Right cardiac atrium (tissue), 1 donor: ENCODE measurements around a stretch of chr17.

DNA sequence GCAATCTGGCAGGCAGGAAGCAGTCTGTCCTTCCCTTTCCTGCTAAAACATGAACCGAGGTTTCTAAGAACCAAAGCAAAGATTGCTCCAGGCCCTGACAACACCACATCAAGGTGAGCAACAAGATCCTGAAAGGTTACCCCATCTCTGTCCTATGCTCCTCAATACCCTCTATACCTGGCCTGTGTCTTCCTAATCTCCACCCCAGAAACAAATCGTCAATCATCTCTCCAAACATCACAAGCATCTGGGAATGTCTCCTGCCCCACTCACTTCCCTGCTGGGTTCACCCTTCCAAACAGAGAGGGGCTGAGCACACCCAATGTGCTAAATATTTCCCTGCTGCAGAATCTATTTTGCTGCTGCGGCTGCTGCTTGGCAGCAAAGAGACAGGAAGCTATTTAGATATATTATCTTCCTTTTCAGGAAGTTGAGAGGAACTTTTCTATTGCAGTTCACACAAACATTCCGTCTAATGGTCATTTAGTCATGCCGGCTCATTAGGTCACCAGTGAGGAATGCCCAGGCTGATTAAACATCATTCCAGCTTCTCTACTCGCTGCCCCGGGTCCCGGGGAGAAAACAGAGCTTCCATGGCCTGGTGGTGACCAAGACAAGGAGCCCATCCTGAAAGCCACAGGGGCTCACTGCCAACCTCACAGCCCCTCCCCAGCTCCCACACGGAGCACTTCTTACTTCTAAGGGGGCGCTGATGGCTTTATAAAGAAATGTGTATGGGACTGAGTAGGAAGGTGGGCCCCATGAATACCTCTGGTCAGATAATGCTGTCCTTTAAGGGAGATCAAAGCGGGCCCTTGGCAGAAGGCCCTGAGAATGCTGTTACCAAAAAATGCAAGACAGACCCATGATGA, 218.1 kb downstream of the SOX9 start:
- PRO-cap, result no peak

DNA sequence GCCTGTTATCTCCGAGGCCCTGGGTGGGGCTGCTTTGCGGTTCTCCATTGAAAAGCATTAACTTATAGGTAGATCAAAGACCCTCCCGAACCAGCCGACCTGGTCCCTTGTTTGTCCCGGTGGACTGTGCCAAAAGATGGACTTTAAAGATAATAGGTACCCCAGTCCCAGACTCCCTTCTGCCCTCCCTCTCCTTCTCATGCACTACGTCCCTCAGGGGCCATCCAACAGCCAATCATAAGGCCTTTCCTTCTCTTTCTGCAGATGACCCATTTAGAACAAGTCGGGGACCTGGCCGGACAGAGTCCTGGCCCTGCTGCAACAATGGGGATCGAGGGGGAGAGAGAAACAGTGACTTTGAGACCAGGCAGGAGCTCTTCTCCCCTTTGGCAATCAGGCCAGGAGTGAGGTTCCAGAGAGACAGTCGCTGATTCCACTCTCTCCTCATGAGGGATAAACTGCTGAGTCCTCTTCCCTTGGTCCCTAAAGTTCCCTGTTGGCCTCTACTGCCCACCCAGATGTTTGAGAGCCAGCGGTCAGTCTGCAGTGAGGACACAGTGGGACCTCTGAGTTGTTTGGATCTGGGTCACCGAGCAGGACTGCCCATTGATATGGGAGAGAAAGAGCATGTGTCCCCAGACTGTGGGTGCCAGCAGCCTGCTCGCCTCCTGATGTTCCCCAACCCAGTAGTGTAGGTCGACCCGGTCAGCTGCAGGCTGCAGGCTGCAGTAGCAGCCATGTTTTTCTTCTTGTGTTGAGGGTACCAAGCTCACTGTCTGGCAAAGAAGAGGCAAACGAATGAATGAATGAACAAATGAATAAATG, 292.9 kb downstream of the SOX9 start:
- PRO-cap, result no peak

- PRO-cap, result no peak
Observed at GRCh38 chr17:72446356-72447033, 325.7 kb downstream of the SOX9 start.

- PRO-cap, result no peak
Observed at GRCh38 chr17:72475002-72475566, 354.3 kb downstream of the SOX9 start.

- PRO-cap, result no peak
Observed at GRCh38 chr17:72494371-72495215, 373.8 kb downstream of the SOX9 start.

- PRO-cap, result no peak
Observed at GRCh38 chr17:72549571-72550481, 429.0 kb downstream of the SOX9 start.

GRCh38 chr17:72558015-72558908, 437.4 kb downstream of the SOX9 start:
- PRO-cap, result no peak

DNA sequence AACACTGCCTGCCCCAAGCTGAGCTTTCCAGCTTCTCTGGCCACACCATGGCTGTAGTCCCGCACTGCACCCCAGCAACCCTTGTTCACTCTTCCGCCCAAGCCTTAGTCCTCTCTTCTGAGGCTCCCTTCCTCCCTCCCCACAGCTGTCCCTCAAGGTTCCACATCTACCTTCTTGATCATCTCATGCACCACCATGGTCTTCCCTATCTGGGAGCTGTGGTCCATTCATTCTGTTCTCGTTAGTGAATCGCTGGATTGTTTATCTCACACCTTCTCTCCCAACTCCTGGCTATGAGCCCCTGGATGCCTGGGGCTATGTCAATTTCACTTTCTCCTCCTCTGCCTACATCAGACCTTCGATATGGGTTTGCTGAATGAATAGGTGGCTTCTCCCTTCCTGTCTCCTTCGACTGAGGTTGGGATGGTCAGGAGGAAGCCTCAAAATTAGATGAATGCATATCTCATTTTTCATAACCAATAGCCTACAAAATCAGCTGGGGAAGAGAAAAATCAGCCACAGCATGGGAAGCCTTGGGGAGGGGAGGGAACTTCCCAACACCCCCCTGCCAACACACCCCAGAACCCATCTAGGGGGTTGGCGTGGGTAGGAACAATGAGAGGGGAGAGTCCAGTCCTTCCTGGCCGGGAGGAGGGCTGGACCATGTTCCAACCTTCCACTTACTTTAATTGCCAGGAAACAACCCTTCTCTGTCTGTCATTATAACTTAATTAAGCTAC, 446.6 kb downstream of the SOX9 start:
- PRO-cap, result no peak

DNA sequence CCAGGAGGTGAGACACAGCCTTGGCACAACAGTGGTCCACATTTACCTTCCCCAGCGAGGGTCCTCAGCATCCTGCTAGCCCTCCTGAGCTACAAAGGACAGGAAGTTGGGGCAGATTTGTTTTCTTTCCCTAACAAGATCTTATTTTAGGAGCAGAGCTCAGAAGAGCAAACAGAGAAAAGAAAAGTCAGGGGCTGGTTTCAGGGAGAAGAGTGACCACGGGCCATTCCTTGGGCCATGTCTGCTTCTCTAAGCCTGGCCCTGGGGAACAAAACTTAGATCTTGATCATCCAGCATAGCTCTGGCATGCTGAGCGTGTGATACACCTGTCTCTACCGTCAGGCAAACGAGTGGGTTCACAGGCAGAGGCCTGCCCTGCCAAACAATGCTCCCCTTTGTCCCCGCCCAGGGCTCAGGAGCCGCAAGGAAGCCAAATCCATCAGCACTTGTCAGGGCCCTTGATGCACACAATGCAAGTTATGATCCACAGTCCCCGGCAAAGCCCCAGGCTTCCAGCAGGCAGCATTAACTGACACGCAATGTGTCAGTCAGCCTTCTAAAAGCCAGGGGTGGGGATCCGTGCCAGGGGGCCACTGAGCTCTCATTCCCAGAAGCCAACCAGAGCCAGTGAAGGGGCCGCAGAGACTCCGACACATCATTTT, 461.1 kb downstream of the SLC39A11 start:
- PRO-cap, result no peak

DNA sequence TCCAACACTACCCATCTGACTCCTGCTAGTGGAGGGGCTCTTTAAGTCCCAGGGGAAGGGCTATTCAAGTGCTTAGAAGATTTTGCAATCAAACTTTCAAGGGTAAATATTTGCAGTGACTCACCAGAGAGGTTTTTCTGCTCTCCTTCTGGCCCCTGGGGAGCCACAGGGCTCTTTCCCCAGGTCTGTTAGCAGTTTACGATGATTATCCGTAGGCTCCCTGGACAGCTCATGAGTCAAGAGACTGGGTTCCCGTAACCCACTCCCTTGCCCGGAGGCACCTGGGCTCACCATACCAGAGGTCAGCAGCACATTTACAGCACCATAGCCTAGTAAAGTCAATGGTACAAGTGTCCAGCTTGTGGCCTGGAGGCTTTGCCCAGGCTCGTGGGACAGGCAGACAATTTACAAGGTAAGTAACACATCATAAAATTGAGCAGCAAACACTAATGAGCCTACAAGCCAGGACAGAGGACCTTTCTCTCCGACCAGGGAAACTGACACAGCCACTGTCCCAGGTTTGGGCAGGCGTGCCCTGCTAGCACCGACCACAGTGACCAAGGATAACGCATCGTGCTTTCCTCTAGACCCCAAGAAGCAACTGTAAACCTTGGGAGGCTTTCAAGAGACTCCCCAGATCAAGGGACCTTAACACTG, 408.4 kb downstream of the SLC39A11 start:
- PRO-cap, result no peak

- PRO-cap, result no peak
Observed at GRCh38 chr17:72875762-72876111, 216.8 kb downstream of the SLC39A11 start.

- PRO-cap, result no peak
Observed at GRCh38 chr17:72876667-72877186, 215.8 kb downstream of the SLC39A11 start.

GRCh38 chr17:73165958-73166691, 1.3 kb downstream of the SSTR2 start:
- PRO-cap, result no peak

- PRO-cap, result no peak
Observed at GRCh38 chr17:73191838-73192451, 910 bp upstream of the COG1 start.

- PRO-cap, result no peak
Observed at GRCh38 chr17:73227333-73227834, 4.8 kb downstream of the FAM104A start.

GRCh38 chr17:73228606-73229187, 3.5 kb downstream of the FAM104A start:
- PRO-cap, result no peak

DNA sequence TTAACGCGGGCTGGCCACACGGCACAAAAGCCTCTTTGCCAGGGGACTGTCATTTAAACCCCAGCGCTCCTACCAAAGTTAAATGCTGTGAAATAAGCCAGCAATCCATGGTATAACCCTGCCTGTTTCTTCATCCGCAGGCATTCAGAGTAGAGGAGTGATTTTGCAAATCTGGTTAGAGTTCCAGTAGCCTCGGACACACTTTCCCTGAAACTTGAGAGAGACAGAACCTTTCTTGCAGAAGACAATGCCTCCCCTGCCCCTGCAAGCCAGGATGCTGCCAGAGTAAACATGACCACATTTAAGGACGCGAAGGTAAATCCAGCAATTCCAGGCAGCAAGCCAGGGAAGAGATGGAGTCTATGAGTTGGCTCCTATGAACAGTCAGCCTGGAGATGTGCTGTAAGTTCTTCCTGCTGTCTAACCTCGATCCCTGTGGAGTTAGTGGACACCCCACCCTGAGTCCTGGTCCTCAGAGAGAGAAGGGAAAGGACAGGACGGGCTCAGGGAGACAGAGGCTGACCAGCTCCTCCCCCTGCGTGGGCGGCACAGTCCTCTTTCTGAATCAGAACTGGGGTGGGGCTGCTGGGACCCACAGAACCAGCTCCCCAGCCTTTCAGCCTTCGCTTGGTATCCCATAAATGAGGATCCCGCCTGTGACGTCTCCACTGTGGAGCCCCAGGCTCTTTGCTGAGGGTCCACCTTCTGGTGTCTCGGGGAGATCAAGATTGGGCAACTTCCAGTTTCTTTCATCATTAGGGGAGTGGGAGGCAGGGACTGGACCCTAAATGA, 25.0 kb downstream of the CDC42EP4 start:
- PRO-cap, result no peak

GRCh38 chr17:73310412-73310605, 1.5 kb downstream of the CDC42EP4 start:
- PRO-cap, result bidirectional peak, plus-strand start at chr17:73310802, minus-strand start at chr17:73310511

DNA sequence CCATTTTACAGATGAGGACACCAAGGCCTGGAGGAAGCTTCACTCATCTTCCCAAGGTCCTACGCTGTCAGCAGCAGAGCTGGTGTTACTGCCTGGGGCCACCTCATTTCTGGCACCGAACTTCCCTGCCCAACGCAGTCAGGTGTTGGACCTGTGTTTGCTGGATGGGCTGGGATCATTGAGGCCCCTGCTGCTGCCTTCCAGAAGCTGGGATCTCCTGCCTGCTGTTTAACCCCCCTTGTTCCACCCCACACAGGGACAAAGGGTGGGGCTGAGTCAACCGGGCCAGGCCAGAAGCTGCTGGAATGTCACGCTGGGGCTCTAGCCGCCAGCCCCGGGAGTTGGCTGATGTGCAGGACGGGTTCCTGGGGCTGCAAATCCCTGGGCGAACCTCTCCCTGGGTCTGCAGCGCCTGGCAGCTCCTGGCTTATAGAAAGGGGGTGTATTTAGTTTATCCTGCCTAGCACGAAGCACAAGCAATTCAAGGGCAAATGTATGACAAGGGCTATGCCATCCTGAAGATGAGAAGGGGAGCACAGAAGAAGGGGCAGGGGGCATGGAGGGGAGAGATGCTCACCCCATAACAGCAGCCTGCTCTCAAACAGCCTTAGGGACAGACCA, 44.4 kb upstream of the CDC42EP4 start:
- PRO-cap, result no peak

GRCh38 chr17:73493244-73493700, 151.0 kb downstream of the SDK2 start:
- PRO-cap, result no peak